ENCODE measurements around the gene POMT2.

GRCh38 chr14:75996672-75997125 is 11.1 kb downstream of the IFT43 start:
- RRBS = no CpG with 5 or more reads among the region's 2 CpGs

DNA sequence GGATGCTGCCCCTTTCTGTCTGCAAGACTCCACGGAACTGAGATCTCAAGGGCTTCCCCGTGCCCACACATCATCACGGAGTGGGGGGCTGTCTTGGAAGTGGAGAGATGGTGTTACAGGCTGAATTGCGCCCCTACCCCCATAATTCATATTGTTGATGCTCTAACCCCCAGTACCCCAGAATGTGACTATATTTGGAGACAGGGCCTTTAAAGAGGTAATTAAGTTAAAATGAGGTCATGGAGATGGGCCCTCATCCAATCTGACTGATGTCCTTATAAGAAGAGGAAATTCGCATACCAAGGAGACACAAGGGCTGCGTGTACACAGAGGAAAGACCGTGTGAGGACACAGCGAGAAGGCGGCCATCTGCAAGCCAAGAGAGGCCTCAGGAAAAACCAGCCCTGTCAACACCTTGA is 50.4 kb upstream of the GPATCH2L start:
- RRBS = no CpG with 5 or more reads among the region's 9 CpGs

DNA sequence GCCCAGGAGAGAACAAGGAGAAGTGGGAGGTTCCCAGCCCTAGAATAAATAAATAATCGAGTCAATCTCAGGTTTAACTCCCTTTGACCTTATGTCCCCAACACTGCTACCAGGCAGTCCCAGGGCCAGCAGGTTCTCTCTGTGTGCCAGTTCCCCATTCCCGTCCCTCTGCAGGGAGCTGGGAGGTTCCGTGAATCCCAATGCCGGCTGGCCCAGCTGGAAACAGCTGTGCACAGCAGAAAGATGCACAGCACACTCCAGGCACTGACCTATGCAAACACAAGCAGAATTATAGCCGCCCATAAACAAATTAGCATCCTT is 46.8 kb upstream of the ESRRB start:
- RRBS = no CpG with 5 or more reads among the region's 5 CpGs

GRCh38 chr14:76781961-76783127 is 21.1 kb downstream of the VASH1 start:
- RRBS = no CpG with 5 or more reads among the region's 15 CpGs

GRCh38 chr14:76837500-76837996 is 11.3 kb downstream of the LRRC74A start:
- RRBS = no CpG with 5 or more reads among the region's 5 CpGs

- RRBS = no CpG with 5 or more reads among the region's 6 CpGs
Observed at GRCh38 chr14:76894263-76894798, 68.1 kb downstream of the LRRC74A start.

- RRBS = no CpG with 5 or more reads among the region's 15 CpGs
Observed at GRCh38 chr14:76904558-76905486, 78.6 kb downstream of the LRRC74A start.

DNA sequence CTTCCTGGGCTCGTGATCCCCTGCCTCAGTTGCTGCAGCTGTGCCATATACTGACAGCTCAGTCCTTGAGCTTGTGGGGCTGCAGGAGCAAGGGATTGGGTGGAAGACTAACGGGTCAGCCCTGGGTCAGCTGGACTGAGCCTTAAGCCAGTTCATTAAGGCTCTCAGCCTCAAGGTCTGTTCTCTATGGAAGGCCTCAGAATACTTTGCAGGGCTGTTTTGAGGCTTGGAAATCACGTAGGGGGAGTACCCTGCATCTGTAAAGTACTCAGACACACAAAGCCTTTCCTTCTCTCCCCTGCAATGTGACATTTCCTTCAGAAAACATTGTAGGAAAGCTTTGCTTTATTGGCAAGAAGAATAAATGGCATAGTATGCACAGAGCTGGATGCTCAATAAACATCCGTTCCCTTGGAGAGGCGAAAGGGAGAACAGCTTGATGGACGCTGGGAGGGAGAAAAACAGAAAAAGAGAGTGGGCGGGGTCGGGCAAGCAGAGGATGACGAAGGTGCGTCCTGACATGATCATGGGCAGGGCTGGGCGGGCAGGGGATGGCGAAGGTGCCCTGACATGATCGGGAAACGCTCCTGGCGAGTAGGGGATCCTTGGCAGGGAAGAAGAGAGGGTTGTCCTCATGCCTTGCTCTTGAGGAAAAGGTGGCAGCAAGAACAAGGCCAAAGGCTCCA is 21.4 kb downstream of the IRF2BPL start:
- RRBS = no CpG with 5 or more reads among the region's 15 CpGs

- RRBS = no CpG with 5 or more reads among the region's 3 CpGs
Observed at GRCh38 chr14:77007850-77008697, 20.4 kb downstream of the IRF2BPL start.

GRCh38 chr14:77021992-77022810 is 6.3 kb downstream of the IRF2BPL start:
- RRBS = no CpG with 5 or more reads among the region's 12 CpGs

GRCh38 chr14:77027782-77028230 is 702 bp downstream of the IRF2BPL start:
- RRBS = 3% methylated on average over 11 of the region's 40 CpGs

GRCh38 chr14:77031571-77032150 is 3.2 kb upstream of the IRF2BPL start:
- RRBS = no CpG with 5 or more reads among the region's 4 CpGs

GRCh38 chr14:77097090-77097418 is 1.0 kb upstream of the CIPC start:
- RRBS = no CpG with 5 or more reads among the region's 8 CpGs

DNA sequence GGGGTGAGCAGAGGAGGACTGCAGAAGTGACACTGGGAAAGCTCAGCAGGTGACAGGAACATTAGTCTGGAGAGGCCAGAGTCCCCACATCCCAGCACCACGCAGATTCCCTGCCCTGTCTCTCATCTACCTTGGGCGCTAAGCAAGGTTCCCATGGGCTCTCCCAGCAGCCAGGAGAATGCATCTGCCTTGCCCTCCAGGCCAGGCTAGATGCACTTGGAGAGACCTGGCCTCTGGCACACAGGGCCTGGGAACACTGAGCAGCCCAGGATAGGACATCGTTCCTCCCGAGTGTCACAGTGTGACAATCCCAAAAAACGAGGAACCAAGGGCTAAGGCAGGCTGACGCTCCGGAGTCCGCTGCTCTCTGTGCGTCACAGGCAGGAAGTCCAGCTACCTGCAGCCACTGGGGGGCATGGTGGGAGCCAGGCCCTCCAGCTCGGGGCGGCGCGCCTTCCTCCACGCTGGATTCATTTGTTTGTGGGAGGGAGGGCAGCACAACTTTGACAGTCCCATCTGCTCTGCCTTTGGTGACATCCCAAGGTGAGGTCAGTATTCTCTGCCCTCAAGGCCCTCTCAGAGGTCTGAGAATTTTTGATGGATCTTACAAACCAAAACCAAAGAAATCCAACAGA is 5.4 kb upstream of the NGB start:
- RRBS = no CpG with 5 or more reads among the region's 14 CpGs

GRCh38 chr14:77318022-77318432 is 2.7 kb downstream of the POMT2 start:
- RRBS = no CpG with 5 or more reads among the region's 4 CpGs

GRCh38 chr14:77320395-77321347 is at the start of gene POMT2:
POMT2 (minus strand) TSS chr14:77320883.
- RRBS = 2% methylated on average over 46 of the region's 96 CpGs

DNA sequence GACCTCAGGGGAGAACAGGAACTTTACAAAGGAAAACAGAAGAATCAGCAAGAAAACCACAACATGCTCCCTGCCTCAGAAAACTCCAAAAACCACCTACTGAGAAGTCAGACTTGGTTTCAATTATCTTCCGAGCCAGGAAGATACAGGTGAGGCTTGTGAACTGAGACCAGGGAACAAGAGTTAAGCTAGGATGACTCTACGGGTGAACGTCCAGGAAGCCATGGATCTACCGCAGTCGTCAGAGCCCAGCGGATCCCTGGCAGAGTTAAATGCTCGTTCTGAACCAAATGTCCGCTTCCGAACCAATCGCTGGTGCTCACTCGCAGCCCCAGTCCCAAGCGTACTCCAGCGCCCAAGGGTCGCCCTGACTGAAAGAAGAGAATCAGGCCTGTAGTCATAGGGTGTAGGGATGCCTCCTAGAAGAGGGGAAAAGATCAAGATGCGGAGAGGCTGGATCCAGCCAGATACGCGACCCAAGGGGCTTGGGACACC is 359 bp downstream of the VIPAS39 start:
- RRBS = no CpG with 5 or more reads among the region's 17 CpGs

- RRBS = 74% methylated on average over 3 of the region's 11 CpGs
Observed at GRCh38 chr14:77641075-77641524, 24.7 kb upstream of the SPTLC2 start.

DNA sequence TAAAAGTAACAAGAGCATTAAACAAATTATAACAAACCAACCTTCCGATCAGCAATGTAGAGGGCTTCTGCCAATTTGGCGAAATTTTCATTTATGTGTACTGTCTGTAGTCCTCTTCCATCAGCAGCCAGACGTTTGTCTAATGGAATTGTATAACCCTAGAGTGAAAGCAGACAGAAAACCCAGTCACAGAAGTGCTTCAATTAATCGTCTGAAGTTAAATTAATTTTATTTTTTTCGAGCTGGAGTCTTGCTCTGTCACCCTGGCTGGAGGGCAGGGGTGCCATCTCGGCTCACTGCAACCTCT is 24.5 kb downstream of the SLIRP start:
- RRBS = no CpG with 5 or more reads among the region's 6 CpGs

DNA sequence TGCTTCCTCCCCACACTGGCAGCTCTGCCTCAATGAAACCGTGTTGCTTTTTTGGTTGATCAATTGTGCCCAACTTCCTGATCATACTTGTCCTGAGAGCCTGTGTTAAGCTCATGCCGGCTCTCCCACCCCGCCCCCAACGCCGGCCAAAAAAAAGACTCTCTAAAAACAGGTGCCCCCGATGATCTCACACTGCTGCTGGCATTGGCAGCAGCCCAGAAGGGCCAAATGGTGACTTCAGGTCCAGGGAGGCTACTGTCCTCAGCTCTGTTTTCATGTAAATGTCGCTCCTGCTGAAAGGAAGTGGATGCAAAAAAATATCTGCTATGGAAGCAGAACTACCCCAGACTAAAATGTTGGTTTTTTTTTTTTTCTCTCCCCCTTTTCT is 395.8 kb downstream of the NRXN3 start:
- RRBS = no CpG with 5 or more reads among the region's 7 CpGs